Hematopoietic multipotent progenitor cell (in vitro differentiated cells): ENCODE measurements around a stretch of chr2.

GRCh38 chr2:177754539-177754928 is 136.0 kb upstream of the TTC30A start:
- CAGE, long polyA plus RNA = no peak

DNA sequence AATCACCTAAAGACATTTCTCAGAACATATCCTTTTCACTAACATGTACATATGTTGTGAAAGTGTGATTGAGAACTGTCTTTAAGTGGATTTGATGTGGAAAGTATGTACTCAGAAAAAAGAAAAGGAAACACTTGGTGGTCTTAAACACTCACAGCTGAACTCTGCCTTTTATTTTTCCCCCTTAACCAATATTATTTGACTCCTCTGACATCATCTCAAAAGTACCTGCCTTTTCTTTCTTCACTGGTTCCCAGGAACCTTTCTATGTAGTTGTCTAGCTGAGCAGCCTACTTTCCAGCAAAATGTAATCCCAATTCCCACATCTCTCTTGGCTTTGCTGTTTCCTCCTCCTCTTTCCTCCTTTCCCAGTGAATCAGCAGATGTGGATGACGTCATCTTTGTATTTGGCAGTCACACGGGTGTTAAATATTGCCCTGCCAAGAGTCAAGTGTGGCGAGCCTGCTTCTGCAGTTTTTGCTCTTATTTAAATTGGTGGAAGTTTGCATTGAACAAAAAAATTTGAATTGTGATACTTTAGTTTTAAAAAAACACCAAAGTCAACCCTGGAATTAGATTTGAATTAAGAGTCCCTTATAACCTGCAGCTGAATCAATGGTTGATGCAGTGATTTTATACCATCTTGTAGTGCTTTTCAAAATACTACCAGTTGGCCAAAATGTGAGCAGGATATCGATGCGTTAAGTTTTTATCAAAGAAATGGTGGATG is 47.9 kb downstream of the OSBPL6 start:
- CAGE, long polyA plus RNA = no peak

GRCh38 chr2:178275536-178275926 is 81.2 kb downstream of the OSBPL6 start:
- CAGE, long polyA plus RNA = no peak

- CAGE, long polyA plus RNA = no peak
These were observed 83.4 kb downstream of the OSBPL6 start for GRCh38 chr2:178277524-178278344.

- CAGE, long polyA plus RNA = no peak
These were observed 3.4 kb downstream of the PJVK start for GRCh38 chr2:178454465-178455102.

DNA sequence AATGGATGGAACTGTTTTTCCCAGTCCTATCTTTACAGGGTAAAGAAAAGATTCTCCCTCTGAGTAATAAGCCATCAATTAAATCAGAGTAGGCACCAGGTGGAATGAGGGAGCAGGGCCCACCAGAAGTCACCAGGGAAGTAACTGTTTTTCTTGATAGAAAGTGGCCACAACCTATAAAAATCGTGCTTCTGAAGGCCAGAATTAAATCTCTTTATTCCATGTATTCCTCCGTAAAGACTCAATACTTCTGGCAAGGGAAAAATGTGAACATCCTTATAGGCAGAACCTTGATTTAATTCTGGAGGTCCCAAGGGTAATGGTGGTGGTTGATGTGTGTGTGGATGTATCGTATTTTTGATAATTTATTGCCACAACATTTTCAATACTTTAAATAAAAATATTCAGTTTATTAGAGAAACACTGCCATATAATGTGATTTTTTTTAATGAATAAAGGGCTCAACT is 667 bp downstream of the FKBP7 start:
- CAGE, long polyA plus RNA = no peak

GRCh38 chr2:178480946-178481337 is 685 bp downstream of the PLEKHA3 start:
- CAGE, long polyA plus RNA = no peak

DNA sequence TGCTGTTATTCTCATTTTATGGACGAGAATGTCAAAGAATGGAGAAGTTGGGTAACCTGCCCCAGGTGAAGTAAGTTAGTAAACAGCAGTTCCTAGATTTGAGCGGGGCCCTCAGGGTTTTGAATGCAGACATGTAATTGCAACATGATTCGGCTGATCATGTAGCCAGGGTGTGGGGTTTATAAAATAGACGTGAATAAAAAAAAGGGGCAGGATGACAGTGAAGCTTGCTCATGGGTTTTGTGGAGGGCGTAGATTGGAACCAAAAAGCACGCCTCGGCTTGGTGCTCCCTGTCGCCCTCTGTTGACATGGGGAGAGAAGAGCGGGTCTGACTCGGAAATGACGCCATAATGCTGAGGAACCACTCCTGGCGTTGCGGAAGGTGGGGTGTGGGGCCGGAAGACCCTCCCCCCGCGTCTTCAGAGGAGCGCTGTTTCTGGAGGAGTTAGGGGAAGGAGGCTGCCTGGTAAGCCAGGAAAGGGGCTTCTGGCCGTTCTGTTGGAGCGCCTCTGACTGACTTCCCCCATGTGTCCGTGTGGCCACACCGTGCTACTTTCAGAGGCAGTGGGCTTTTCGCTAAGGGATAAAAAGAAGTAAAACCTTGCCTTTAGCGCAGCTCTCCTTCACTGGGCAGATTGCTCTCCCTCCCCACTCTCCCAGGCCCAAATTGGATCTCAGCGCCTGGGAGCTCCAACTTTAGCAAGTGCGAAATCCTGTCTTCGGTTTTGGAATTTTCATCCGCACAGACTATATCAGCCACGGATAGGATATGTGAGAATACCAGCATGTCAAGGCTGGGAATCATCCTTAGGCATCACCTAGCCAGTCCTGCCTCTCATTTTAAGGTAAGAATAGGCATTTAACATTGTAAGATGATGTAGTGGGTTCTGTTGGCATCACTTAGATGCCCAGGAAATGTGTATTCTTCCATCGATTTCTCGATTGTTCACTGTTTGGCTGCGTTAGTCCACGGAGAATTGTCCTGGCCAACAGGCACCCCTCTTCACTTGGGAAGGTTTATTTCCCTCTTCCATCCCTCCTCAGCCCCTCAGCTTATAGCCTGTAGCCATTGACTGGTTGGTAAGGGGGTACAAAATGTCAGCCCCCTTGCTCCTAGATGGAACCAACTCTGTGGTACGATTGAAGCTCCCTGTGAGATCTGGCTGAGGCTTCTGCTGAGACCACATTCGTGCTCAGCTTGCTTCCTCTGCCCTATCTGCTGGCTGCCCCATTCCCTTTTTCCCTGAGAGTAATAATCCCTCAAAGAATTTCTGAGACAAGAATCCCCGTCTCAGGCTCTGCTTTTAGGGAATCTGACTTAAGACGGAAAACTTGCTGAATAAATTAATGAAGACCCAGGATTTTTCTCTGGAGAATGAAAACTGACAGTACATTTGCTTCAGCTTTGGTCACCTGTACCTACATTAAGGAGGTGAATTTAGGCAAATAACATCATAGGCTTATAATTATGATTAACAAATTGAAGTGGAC is 43.1 kb downstream of the PLEKHA3 start:
- CAGE, long polyA plus RNA = no peak

DNA sequence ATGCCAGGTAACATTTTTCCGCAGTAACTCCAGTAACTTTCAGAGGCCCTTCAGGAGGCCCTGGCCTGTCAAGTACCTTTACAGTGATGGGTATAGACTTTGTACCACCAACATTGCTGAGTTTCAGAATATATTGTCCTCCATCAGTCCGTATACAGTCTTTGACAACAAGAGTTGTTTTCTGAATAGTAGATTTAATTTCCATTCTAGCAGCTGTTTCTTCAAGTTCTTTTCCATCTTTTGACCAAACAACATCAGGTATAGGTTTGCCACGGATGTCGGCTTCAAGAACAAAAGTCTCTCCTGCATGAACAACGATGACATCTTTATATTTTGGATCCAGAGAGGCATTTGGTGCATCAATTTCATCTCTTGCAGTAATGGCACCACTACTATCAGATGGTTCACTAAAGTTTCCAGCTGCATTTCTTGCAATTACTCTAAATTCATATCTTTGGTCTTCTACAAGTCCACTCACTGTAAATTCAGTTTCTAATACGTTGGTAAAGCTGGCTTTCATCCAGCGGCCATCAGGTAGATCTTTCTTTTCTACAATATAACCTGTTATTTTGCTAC is 83.8 kb downstream of the PLEKHA3 start:
- CAGE, long polyA plus RNA = no peak

GRCh38 chr2:178575780-178576377 is 95.6 kb downstream of the PLEKHA3 start:
- CAGE, long polyA plus RNA = no peak

DNA sequence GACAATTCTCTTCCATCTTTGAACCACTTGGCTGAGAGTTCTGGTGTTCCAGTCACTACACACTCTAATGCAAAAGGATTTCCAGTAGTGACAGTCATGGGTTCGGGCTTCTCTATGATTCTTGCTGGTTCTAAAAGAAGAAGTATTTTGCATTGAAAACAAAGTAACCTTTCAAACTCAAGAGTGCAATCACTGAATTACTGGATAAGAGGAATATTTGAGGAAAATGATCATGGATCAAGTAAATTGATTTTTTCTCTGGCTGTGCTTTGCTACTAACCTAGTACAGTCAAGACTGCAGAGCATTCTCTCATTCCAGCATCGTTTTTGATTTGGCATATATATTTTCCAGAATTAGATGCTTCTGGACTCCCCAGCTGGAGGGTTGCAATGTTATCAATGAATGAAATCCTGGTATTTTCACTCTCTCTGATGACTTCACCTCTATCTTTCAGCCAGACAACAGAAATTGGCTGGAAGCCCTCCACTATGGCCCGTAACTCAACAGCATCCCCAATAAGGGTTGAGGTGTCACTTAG is 87.5 kb downstream of the TTN start:
- CAGE, long polyA plus RNA = no peak

- CAGE, long polyA plus RNA = no peak
These were observed 57.9 kb upstream of the TTN start for GRCh38 chr2:178865063-178865561.

DNA sequence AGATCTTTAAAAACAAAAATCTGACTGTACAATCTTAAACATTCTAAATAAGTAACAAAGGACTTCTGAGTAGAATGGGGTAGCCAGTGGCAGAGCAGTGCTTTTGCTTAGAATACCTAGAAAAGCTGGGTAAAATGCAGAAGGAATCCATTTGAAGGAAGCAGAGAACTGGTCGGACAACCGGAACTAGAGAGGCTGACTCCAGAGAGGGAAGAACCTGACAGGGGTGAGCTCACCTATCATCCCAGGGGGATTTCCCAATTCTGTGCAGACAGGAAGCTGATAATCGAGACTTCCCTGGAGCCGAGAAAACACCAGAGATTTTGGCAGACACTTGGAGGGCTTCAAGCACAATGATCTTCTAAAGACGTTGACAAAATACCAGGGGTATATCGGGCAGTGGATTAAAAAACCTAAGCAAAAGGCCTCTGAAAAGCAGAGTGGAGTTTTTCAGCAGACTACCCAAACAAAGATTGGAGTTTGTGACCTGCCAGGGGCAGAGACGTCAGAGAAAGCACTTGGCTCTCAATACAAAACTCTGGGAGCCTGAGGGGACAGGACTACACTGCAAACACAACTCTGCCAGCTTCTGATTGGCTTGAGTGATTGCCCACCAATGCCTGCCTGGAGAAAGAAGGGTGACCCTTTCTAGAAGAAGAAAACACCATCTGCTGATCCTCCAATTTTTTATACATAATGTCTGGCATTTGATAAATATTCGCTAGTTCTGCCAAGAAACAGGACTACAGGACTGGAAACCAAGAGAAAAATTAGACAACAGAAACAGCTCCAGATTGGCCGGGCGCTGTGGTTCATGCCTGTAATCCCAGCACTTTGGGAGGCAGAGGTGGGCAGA is 67.5 kb upstream of the TTN start:
- CAGE, long polyA plus RNA = no peak

DNA sequence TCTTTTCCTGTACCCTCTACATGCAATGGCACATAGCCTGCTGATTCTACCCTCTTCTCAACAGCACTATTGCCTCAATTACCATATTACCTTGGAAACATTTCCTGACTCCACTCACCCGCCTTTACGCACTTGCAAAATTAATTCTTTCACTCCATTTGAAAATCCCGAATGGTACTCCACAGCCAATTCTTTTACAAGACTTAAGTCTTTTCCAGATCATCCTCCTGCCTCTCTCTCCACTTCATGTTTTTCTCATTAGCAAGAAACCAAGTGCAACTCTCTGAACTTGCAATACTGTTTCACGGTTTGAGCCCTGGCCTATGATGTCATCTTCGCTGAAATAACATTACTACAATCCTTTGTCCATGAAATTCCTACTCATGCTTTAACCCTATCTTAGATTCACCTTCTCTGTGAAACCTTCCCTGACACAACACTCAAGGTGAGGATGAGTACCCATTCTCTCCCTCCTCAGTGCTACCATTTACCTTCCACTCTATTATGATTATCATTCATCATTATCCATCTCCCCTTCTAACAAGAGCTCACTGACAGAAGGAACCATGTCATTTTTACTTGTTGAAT is 29.0 kb downstream of the SESTD1 start:
- CAGE, long polyA plus RNA = no peak

DNA sequence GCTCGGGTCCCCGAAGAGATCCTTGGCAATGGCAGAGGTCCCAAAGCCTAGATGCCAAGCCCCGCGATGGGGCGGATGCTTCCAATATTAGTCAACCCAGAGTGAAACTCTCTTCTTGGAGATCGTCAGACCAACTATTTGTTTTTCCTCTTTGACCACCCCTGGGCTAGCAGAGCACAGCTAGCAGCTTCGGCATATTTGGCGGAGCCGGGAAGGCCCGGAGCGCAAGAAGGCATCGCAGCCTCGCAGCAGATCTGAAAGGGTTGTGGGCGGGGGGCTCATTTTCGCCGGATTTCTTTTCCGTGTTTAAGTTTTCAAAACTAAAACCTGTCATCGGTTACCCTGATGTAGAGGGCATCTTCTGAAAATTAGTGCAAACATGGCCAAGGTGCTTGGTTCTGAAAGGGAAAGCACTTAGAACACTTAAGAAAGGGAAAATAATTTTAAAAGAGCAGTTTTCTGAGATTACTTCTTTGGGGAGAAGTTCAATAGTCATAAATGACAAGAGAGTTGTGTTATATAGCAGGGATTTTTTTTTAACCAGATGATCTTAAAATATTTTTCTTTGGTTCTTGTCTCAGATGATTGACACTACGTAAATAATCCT is 417 bp upstream of the ZNF385B start:
- CAGE, long polyA plus RNA = no peak

GRCh38 chr2:180222629-180222967 is 215.5 kb upstream of the CWC22 start:
- CAGE, long polyA plus RNA = no peak

DNA sequence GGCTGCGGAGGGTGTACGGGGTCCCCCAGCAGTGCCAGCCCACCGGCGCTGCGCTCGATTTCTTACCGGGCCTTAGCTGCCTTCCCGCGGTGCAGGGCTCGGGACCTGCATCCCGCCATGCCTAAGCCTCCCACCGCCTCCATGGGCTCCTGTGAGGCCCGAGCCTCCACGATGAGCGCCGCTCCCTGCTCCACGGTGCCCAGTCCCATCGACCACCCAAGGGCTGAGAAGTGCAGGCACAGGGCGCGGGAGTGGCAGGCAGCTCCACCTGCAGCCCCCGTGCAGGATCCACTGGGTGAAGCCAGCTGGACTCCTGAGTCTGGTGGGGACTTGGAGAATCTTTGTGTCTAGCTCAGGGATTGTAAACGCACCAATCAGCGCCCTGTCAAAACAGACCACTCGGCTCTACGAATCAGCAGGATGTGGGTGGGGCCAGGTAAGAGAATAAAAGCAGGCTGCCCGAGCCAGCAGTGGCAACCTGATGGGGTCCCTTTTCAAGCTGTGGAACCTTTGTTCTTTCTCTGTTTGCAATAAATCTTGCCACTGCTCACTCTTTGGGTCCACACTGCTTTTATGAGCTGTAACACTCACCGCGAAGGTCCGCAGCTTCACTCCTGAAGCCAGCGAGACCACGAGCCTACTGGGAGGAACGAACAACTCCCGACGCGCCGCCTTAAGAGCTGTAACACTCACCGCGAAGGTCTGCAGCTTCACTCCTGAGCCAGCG is 288.7 kb upstream of the UBE2E3 start:
- CAGE, long polyA plus RNA = no peak

DNA sequence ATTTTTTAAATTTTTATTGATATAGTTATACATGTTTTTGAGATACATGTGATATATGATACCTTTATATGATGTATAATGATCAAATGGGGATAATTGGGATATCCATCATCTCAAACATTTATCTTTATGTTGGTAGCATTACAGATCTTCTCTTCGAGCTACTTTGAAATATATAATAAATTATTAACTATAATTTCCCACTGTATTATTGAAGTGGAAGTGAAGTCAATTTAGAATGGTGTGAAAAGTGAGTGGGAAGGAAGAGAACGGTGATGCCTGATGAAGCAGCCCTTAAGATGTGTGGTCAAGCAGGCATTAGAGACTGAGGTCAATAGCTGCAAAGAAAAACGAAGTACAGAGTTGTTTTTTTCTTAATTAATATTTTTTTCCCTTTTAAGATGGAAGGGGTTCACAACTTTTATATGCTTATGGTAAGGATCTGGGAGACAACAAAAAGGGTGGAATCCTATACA is 34.3 kb downstream of the UBE2E3 start:
- CAGE, long polyA plus RNA = no peak

DNA sequence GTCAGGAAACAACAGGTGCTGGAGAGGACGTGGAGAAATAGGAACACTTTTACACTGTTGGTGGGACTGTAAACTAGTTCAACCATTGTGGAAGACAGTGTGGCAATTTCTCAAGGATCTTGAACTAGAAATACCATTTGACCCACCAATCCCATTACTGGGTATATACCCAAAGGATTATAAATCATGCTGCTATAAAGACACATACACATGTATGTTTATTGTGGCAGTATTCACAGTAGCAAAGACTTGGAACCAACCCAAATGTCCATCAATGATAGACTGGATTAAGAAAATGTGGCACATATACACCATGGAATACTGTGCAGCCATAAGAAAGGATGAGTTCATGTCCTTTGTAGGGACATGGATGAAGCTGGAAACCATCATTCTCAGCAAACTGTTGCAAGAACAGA is 53.6 kb downstream of the UBE2E3 start:
- CAGE, long polyA plus RNA = no peak

- CAGE, long polyA plus RNA = no peak
These were observed 232.2 kb upstream of the ITGA4 start for GRCh38 chr2:181224962-181225322.